ENCODE measurements around the gene IL13.

DNA sequence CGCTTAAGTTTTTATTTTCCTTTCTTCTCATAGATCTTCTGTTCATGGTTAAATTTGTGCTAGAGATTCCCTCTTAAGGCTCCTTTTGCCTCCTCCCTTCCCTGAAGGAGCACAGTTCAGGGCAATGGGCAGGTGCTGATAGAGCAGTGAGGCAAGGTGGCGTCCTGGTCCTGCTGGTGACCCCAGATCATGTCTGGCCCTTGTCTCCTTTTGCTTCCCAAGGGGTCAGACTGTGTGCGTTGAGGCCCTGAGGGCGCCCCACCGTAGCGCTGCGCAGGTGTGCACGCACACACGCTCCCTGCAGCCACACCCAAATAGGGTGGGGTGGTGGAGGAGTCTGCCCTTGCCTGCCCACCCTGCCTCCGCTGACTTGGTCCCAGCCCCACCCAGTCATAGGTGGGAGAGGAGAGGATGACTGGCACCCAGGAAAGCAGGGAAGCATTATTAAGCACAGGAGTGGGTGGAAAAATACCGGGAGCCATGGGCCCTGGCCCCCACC, 16.5 kb downstream of the PDLIM4 start:
- PRO-cap, 3 experiments = no peak in any of the 3 experiments
- RRBS = no CpG with 5 or more reads among the region's 11 CpGs

- PRO-cap, 3 experiments = no peak in any of the 3 experiments
- RRBS = no CpG with 5 or more reads among the region's 10 CpGs
Observed at GRCh38 chr5:132379856-132380685, 10.6 kb downstream of the SLC22A5 start.

DNA sequence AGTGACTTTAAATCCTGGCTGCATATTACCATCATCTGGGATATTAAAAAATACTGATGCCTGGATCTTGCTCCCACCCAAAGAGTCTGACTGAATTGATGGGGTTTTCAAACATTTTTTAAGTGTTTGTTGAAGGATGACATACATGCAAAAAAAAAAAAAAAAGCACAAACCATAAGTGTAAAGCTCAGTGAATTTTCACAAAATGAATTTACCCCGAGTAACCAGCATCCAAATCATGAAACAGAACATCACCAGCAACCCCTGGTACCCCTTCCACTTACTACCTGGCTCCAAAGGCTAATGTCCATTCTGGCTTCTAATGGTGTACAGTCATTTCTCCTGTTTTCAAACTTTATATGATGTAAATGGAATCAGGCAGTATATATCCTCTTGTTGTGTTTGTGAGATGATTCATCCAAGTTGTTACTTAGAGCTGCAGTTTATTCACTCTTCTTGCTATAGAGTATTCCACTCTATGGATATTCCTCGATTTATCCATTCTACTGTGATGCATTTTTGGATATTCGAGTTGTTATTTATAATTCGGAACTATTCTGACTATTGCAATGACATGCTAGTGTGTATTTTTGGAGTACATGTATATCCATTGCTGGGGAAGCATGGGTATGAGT, 32.5 kb downstream of the IRF1 start:
- PRO-cap, 3 experiments = no peak in any of the 3 experiments
- RRBS = no CpG with 5 or more reads among the region's 4 CpGs

DNA sequence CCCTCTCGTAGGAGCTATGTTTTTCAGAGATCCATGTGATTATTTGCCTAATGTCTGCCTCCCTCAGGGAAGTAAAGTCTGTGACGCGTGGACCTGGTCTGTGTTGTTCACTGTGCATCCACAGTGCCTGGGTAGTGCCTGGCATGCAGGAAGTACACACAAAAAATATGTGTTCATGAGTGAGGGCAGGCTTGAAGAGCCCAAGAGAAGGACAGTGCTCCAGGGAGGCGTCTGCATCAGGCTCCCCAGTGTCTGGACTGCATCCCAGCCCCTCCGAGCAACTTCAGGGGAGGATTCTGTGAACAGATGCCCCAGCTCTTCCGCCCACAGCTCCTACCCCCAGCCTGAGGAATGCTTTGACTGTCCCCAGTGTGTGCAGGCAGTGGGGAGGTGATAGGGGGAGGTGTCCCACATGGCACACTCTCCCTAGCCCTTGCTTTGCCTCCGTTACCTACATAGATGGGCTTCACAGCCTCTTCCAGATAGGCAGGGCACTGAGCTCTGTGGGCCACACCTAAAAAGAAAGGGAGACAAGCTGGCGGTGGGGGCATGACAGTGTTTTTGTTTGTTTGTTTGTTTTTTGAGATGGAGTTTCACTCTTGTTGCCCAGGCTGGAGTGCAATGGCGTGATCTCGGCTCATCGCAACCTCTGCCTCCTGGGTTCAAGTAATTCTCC, 25.4 kb downstream of the IRF1 start:
- PRO-cap, 3 experiments = peak in 1 of 3 experiments; most common minus-strand start position 129 of the sequence (in 1)
- RRBS = no CpG with 5 or more reads among the region's 11 CpGs

DNA sequence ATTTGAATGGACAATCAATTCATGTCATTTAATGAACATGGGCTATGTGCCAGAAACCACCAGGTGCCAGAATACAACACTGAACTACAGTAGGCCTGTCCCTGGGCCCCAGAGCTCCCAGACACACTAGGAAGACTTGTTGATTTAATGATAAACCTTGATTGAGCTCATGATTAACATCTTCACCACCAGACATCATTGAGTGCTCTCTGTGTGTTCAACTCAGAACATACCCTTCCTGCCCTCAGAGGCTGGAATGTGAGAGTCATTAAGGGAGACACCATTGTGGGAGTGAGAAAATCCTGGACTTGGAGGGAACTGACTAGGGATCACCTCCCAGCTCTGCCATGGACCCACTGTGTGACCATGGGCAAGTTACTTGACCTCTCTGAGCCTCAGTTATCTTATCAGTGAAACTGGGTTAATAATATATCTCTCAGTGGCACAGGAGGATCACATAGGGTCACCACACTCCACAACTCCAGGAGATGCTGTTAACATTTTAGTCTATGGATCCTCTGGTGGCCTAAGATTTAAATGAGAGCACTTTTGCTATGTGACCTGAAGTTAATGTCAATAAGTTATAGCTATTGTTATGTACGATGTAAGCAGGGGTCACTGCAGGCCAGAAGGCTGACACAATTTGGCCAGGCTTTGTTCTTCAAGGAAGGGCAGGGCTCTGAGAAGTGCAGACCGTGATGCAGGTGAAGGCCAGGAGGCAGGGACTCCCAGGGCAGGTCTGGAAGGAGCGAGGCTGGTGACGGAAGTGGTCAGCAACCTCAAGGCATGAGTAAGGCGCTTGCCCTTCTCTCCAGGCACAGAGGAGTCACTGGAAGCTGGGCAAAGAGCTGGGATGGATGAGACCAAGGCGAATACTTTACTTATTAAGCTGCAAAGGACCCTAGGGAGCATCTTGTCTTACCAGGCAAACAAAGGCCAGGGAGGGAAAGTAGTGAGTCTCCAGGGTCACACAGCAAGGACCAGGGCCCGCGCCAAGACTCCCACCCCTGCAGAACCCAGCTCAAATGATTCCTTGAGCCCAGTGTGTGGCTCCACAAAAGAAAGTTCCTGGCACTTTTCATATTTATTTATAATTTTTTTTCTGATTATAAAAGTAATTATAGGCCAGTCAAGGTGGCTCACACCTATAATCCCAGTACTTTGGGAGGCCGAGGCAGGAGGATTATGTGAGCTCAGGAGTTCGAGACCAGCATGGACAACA, 18.8 kb downstream of the IRF1 start:
- PRO-cap, 3 experiments = no peak in any of the 3 experiments
- RRBS = no CpG with 5 or more reads among the region's 10 CpGs

DNA sequence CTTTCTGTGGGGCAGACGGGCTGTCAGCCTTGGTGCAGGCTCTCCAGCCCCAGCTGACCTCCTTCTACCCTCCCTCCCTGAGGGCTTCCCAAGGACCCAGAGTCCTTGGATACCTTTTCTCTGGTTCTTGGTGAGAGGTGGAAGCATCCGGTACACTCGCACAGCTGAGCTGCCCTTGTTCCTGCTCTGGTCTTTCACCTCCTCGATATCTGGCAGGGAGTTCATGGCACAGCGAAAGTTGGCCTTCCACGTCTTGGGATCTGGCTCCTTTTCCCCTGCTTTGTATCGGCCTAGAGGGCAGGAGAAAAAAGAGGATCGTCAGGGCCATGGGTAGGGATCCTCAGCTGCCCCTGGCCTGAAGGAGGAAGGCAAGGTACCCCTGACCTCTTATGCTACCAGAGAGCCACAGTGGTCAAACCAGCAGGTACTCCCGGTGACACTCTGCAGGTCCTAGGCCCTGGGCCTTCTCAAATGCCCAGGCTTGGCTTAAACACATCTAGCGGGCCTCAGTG, 3.7 kb downstream of the IRF1 start:
- PRO-cap, 3 experiments = no peak in any of the 3 experiments
- RRBS = no CpG with 5 or more reads among the region's 10 CpGs

- PRO-cap, 3 experiments = peak in 3 of 3 experiments; most common plus-strand start chr5:132491020 (in 3); most common minus-strand start chr5:132491231 (in 1)
- RRBS = 2% methylated on average over 19 of the region's 31 CpGs
Observed at GRCh38 chr5:132490884-132491304, 321 bp upstream of the IRF1 start.

DNA sequence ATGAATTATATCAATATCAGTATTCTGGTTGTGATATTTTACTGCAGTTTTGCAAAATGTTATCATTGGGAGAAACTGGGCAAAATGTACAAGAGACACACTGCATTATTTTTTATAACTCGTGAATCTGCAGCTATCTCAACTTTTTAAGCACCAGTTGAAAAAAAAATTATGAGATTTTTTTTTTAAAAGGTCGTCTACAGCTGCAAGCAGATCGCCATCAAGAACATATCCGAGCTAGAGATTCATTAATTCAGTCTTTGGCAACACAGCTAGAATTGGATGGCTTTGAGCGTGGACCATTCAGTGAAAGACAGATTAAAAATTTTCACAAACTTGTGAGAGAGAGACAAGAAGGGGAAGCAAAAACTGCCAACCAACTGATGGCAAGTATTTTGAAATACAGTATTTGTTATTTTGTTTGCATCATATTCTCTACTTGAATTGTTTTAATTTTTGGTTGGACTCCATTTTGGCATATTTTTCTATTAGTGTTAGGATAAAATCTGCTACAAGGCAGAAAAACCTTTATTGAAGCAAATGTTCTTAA, 31.8 kb downstream of the RAD50 start:
- PRO-cap, 3 experiments = no peak in any of the 3 experiments
- RRBS = no CpG with 5 or more reads among the region's 5 CpGs

- PRO-cap, 3 experiments = no peak in any of the 3 experiments
- RRBS = no CpG with 5 or more reads among the region's 8 CpGs
Observed at GRCh38 chr5:132657997-132658403, at the start of gene IL13. TSS of gene IL13 (plus strand) at chr5:132658173.

DNA sequence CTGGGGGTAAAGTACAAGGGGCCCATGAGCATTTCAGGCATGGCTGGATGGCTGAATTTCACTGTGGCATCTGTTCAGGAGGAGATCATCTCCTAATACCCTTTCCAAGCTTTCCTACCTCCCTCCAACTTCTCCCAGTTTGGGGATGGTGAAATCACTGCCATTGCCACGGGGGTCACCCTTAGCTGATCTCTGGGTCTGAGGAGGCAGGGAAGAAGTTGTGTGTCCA, 2.6 kb downstream of the CCNI2 start:
- PRO-cap, 3 experiments = no peak in any of the 3 experiments
- RRBS = no CpG with 5 or more reads among the region's 1 CpG

DNA sequence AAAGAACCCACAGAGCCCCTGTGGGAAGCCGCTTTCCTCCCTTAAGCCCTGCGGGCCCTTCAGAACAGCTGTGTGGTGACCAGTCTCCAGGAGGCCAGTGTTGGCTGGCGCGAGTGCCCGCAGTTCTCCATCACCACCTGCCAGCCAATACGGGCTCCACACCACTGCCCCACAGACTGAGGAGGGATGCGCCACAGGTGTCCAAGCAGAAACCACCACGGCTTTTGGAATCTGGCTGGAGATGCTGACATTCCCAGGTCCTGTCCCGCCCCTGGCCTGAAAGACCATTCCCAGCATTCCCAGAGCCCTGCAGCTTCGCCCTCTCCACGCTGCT, 12.8 kb downstream of the CCNI2 start:
- PRO-cap, 3 experiments = no peak in any of the 3 experiments
- RRBS = no CpG with 5 or more reads among the region's 11 CpGs

GRCh38 chr5:132762326-132762642, 14.8 kb downstream of the SEPTIN8 start:
- PRO-cap, 3 experiments = no peak in any of the 3 experiments
- RRBS = no CpG with 5 or more reads among the region's 9 CpGs

- PRO-cap, 3 experiments = no peak in any of the 3 experiments
- RRBS = no CpG with 5 or more reads among the region's 20 CpGs
Observed at GRCh38 chr5:132819947-132820715, 7.0 kb downstream of the SOWAHA start.

- PRO-cap, 3 experiments = no peak in any of the 3 experiments
- RRBS = 26% methylated on average over 30 of the region's 71 CpGs
Observed at GRCh38 chr5:132822744-132823963, 7.3 kb downstream of the SHROOM1 start.

- PRO-cap, 3 experiments = no peak in any of the 3 experiments
- RRBS = no CpG with 5 or more reads among the region's 5 CpGs
Observed at GRCh38 chr5:132838300-132839164, 8.1 kb upstream of the SHROOM1 start.

DNA sequence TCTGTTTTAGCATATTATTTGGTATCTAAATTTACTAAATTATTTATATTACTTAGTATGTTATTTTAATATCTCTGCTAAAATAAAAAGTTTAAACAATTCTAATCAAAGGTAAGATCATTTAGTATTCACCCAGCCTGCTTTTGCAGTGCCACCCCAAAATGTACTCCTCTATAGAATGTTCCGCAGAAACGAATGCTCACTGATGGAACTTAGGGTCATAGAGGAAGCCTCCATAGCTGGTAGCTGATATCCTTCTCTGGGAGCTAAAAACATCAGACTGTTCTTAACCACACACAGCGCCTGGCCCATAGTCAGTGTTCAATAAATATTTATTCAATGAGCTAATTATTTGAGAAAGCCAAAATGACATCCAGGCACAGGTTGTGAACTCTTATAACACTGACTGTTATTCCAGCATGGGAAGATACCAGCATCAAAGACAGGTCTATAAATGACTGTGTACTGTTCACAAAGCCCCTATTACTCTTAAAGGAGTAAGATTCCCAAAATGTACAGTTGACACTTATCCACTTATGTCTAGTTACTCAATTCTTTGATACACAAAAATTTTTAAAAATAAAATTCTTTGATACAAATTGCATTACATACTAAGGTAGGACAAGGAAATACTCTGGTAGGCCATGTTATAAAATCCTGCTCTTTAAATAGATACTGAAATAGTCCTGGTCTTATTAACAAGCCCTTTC, 12.9 kb downstream of the GDF9 start:
- PRO-cap, 3 experiments = no peak in any of the 3 experiments
- RRBS = no CpG with 5 or more reads among the region's 3 CpGs

DNA sequence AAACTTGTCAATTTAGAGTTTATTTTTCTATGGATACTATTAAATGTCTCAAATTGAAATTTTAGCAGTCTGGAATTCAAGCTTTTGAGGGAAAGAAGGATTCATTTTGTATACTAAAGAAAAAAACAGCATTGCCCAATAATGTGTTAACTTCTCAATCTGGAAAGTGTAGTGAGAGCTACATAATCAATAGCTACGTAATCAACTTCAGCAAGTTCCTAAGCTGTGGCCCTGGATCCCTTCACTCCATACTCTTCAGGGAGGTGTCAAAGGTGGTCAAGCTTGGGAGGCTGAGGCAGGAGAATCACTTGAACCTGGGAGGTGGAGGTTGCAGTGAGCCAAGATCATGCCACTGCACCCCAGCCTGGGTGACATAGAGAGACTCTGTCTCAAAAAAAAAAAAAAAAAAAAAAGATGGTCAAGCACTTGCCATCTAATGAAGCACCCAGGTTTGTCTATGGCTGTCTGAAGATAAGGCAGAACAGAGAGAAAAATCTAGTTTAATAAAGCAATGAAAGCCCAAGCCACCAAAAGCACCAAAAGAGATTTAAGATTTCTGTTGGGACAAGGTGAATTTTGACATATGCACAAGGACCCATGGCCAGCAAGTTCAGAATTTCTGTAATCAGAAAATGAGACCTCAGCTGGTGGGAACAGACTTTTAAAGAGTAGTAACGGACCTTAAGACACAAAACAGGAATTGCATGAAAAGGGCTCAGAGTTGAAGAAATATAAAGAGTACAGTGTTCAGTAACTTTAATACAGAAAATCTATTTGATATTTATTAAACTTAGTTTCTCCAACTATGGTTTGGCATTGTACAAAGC, 1.4 kb downstream of the LEAP2 start:
- PRO-cap, 3 experiments = no peak in any of the 3 experiments
- RRBS = no CpG with 5 or more reads among the region's 2 CpGs

GRCh38 chr5:132886200-132886729, 12.8 kb downstream of the LEAP2 start:
- PRO-cap, 3 experiments = no peak in any of the 3 experiments
- RRBS = no CpG with 5 or more reads among the region's 6 CpGs

- PRO-cap, 3 experiments = no peak in any of the 3 experiments
- RRBS = no CpG with 5 or more reads among the region's 2 CpGs
Observed at GRCh38 chr5:132886773-132887069, 13.3 kb downstream of the LEAP2 start.

GRCh38 chr5:132892954-132893325, 19.5 kb downstream of the LEAP2 start:
- PRO-cap, 3 experiments = no peak in any of the 3 experiments
- RRBS = no CpG with 5 or more reads among the region's 5 CpGs

All from breast (tissue), 4 donors.